Lung (tissue), 4 donors: ENCODE data around the gene UBALD1.

DNA sequence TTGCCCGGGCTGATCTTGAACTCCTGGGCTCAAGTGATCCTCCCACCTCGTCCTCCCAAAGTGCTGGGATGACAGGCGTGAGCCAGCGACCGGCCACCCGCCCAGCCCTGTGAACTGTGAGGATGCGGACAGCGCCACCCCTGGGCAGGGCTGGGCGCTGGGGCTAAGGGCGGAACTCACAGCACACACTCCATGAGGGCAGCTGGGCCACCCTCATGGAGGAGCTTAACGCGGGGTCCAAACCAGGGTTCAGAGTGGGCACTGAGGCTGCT is 14.0 kb downstream of the CORO7 start:
- PRO-cap, result no peak
- RAMPAGE, long total RNA, result no peak
- RRBS, result no CpG with 5 or more reads among the region's 12 CpGs

DNA sequence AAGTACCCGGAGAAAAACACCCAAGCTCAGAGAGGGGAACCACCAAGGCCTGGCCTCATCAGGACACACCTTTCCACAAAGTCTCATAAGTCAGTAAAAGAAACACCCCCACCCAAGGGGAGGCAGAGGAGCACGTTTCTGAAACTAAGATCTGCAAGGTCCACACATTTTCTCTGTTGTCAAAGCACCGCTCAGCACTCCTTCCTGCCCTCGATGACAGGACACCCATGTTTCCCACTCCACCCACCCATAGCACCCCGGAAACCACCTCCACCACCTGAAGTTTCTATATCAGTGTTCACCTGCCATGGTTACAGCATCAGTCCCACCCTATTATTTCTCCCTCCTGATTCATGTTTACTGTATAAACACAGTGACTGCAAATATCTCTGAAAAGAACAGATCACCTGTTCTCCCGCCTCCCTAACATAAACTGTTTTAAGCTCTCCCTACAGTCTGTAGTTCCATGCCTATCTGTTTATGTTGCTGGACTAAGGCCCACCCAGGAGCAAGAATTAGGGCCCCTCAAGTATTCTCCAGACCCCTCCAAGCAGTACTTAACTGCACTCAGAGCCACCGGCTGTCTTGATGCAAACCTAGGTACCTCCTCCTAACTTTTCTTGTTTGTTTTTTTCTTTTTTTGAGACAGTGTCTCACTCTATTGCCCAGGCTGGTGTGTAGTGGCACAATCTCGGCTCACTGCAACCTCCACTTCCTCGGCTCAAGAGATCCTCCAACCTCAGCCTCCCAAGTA is 2.0 kb downstream of the CORO7 start:
- PRO-cap, result no peak
- RAMPAGE, long total RNA, result no peak
- RRBS, result no CpG with 5 or more reads among the region's 9 CpGs

DNA sequence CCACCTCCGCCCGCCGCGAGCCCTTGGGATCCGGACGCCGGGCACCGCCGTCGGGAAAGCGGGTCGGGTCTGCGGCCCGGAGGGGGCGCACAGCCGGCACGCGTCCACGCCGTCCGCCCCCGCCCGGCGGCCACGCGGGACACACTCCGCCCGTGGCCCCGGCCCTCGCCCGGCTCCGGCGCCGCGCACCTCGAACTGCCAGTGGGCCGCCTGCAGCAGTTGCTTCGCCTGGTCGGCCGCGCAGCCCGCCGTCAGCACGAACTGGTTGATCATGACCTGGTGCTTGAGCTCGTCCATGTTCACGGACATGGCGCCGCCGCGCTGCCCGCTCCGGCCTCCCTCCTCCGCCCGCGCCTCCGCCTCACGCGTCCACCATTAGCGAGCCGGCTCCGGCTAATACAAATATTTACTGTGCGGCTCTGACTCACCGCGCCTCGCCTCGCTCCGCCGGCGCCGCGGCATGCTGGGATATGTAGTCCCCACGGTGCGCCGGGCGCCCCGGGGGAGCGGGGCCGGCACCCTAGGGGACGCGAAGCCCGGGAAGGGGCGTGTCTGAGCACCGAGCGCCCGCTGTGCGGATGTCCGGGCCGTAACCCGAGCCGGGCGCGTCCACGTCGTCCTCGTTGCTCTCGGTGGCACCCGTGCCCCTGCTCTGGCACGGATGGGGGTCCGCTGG is at the start of gene UBALD1:
Gene UBALD1, minus strand, starts transcription at position 400 of the 676 bp plus-strand sequence.
- PRO-cap, result bidirectional peak, plus-strand start at position 590 of the sequence, minus-strand start at position 343 of the sequence
- RAMPAGE, long total RNA, result no peak
- RRBS, result 1% methylated on average over 49 of the region's 99 CpGs

GRCh38 chr16:4615764-4616402 is 1.2 kb upstream of the UBALD1 start:
- PRO-cap, result bidirectional peak, plus-strand start at chr16:4616537, minus-strand start at chr16:4616181
- RAMPAGE, long total RNA, result no peak
- RRBS, result 15% methylated on average over 7 of the region's 39 CpGs

DNA sequence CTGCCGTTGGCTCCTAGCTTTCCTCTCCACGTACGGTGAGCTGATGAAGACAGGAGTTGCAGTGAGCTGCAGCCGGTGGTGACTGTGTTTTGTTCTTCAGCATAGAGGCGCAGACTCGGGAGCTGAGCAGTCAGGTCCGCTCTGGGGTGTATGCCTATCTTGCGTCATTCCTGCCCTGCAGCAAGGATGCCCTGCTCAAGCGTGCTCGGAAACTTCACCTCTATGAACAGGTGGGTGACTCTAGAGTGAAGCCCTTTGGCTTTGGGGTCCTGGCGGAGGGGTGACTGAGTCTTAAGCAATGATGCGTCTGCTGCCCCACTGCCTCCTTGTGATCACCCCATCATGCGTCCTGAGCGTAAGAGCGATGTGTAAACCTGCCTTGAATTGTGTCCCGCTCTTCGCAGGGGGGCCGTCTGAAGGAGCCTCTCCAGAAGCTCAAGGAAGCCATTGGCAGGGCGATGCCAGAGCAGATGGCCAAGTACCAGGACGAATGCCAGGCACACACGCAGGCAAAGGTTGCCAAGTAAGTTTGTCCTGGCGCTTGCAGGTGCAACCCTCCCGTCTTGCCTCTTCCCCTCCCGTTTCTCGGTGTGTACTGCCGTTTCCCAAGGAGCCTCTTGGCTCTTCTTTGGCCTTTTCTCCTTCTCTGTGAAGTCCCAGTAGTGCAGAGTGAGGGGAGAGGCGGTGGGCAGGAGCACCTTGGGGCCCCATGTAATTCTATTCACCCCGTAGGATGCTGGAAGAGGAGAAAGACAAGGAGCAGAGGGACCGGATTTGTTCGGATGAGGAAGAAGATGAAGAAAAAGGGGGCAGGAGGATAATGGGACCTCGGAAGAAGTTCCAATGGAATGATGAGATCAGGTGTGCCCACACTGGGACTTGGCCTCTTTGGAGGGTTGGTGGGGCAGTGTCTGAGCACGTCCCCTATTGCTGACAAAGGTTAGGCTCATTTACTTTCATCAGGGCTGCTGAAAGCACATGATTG is 23.1 kb downstream of the UBN1 start:
- PRO-cap, result no peak
- RAMPAGE, long total RNA, result no peak
- RRBS, result no CpG with 5 or more reads among the region's 32 CpGs

- PRO-cap, result no peak
- RAMPAGE, long total RNA, result no peak
- RRBS, result 97% methylated on average over 1 of the region's 31 CpGs
Measured at GRCh38 chr16:4884630-4885417, 37.5 kb downstream of the UBN1 start.

DNA sequence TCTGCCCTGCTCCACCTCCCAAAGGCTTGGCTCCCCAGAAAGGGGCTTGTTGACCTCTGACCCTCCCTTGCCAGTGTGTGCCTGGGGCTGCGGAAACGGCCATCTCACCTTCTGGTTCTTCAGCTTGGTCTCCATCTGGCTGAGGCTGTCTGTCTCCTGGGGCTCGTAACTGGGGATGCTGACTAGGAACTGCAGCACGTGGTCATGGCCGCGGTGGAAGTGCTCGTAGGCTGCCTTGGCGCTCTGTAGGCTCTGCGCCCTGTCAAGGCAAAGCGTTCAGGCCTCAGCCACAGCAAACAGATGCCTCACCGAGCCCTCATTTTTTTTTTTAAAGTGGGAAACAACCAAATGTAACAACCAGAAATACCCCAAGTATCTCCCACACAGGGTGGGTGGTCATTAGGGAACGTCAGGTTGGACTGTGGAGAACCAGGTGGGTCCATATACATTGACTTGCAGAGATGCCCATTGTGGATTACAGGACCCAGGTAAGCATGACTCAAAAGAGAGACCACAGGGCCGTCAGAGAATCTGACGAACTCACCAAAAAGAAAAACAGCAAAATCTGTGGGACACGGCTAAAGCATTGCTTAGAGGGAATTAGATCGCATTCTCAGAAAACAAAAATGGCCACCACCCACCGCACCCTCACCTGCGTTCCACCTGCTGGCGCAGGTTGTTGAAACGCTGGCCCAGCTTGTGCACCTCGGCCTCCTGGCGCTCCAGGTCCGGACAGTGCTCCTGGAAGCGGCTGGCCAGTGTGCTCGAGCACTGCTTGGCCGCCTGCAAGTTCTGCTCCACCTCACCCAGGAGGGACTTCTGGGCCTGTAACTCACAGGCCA is 43.0 kb downstream of the UBN1 start:
- PRO-cap, result no peak
- RAMPAGE, long total RNA, result no peak
- RRBS, result no CpG with 5 or more reads among the region's 26 CpGs

DNA sequence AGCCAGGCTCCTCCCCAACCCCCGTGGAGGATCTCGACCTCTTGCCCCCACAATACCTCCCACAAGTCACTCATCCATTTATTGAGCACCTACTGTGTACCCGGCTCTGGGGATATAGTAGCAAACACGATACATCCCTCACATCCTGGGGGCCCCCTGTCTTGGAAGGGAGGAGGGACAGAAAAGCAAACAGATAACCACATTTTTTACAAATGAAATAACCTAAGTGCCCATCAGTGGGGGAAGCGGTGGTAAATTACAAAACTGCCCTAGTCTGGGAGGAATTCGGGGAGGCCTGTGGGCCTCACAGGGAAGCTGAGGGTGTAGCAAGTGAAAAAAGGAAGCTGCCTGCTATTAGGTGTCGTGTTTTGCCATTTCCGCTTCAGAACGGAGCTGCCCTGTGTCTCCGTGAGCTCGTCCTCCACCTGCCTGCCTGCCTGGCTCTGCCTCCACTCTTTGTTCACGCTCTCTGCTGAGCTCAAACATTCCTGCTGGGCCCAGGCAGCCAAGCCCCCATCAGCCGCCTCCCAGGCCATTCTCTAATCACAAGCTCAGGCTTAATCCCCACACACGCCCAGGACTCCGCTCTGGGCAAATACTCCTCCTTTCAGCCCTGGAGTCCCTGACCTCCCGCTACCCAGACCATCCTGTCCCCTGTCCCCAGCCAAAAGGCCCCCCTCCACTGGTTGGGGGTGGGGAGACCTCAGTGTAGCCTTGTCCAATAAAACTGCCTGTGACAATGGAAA is 10.3 kb upstream of the SEC14L5 start:
- PRO-cap, result no peak
- RAMPAGE, long total RNA, result no peak
- RRBS, result 38% methylated on average over 1 of the region's 16 CpGs

DNA sequence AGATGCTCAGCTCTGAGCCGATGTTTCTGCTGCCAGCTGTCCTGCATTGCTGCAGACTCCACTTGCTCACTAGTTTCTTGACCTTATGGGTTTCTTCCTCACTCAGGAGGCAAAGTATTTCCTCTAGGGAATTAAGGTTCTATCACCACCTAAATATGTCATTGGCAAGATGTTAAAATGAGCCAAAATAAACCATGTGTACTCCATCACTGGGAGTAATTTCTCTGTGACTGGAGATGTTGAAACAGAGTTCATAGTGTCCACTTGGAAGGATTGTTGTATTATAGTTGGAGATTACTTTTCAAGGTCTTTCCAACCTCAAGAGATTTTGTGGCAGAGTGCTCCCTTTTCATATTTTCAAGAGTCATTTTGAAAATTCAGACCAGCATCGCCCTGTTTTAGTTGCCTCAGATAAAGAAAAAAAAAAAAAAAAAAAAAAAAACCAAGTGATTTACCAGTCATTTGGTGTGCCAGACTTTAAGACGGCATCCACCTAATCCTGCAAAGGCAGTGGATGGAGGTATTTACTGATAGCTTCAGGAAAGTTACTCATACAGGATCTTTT is 1255.1 kb downstream of the TMEM114 start:
- PRO-cap, result no peak
- RAMPAGE, long total RNA, result no peak
- RRBS, result no CpG with 5 or more reads among the region's 3 CpGs

GRCh38 chr16:8551314-8551889 is 38.9 kb downstream of the TMEM114 start:
- PRO-cap, result no peak
- RAMPAGE, long total RNA, result no peak
- RRBS, result no CpG with 5 or more reads among the region's 2 CpGs

DNA sequence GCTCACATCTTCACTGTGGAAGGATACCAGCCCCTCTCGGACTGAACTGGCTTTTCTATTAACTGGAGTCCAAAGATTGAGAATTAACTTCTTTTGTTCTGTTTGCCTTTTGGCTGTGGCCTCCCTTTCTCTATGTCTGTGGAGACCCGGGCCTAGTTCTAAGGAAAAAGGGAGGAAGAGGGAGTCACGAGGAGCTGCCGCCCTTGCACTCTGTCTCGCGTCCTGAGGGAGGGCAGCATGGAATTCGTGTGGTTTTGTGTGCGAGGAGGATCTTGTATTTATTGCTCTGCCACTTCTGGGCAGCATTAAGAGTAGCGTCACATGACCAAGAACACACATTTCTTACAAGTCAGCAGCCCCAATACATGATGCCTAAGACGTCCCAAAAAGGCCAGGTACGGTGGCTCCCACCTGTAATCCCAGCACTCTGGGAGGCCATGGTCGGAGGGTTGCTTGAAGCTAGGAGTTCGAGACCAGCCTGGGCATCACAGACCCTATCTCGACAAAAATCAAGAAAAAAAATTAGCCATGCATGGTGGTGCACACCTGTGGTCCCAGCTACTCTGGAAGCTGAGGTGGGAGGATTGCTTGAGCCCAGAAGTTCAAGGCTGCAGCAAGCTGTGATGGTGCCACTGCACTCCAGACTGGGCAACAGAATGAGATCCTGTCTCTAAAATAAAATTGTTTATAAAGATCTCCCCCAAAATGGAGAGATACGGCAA is 23.8 kb downstream of the METTL22 start:
- PRO-cap, result no peak
- RAMPAGE, long total RNA, result no peak
- RRBS, result no CpG with 5 or more reads among the region's 15 CpGs

DNA sequence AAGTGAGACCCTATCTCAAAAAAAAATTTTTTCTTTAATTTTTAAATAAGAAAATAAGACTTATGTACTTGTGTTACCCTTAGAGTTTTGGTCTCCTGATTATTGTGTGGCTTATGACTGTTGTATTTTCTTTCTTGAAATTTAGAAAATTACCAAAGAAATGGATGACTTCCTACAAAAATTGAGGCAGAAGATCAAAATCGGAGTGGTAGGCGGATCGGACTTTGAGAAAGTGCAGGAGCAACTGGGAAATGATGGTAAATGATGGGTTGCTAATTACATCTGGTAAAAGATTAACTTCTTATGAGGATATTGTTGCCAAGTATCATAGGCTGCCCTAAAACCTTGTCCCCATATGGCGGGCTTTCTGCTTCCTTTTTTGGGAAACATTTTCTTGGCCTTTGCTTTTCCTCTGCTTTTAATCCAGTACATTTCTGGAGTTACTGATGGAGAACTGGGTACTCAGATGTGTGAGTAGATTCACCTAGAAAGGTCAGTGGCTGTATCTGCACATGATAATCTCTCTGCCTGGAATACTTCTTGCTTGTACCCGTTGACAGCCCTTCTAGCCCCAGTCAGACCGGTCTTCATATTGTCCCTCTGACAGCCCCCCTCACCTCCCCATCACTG is 4.1 kb downstream of the PMM2 start:
- PRO-cap, result no peak
- RAMPAGE, long total RNA, result no peak
- RRBS, result no CpG with 5 or more reads among the region's 6 CpGs

- PRO-cap, result no peak
- RAMPAGE, long total RNA, result no peak
- RRBS, result no CpG with 5 or more reads among the region's 20 CpGs
Measured at GRCh38 chr16:8806116-8807252, 8.8 kb downstream of the PMM2 start.

GRCh38 chr16:8818726-8819293 is 21.2 kb downstream of the PMM2 start:
- PRO-cap, result no peak
- RAMPAGE, long total RNA, result no peak
- RRBS, result no CpG with 5 or more reads among the region's 6 CpGs

DNA sequence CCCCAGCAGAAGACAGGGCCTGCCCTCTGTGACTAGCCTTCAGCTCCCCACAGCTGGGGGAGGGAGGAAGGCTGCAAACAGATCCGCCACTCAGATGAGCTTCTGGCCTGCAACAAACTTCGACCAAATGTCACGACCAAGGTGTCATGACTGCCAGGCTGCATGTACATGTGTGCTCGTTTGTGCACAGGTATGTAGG is 5.0 kb downstream of the CARHSP1 start:
- PRO-cap, result no peak
- RAMPAGE, long total RNA, result no peak
- RRBS, result no CpG with 5 or more reads among the region's 4 CpGs

DNA sequence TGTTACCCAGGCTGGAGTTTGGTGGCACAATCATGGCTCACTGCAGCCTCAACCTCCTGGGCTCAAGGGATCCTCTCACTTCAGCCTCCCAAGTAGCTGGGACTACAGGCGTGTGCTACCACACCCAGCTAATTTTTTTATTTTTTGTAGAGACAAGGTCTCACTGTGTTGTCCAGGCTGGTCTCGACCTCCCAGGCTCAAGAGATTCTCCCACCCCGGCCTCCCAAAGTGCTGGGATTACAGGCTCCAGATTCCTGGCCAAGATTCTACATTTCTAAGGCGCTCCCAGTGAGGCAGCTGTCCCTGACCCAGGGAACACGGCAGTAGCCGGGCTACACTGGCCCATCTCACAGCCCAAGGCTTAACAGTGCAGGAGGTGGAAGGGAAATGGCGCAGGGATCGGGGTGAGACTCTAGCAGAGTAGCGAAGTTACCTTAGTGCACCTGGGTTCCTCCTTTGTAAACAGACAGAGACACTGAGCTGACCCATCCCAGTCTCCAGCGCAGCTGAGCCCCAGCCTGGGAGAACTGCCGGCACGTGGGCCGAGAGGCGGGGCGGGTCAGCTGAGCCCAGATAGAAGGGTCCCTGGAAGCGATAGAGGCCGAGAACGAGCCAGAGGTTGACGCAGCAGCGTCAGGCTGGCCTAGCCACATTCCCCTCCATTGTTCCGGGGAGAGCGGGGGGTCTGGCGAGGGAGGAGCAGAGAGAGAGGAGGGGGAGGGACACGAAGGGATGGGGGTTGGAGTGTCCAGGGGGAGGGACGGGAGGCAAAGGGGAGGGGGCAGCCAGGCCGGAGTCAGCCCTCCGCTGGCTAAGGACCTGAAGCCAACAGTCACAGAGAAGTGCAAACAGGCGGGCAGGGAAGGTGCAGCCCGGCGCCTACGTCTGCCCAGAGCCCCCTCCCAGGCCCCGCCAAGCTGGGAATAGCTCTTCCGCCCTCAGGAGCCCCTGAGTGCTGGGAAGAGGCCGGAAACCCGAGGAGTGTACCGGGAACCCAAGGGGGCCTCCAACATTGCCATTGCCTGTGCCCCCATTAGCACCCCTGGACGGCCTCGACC is 2.5 kb downstream of the CARHSP1 start:
- PRO-cap, result unidirectional peak, plus-strand start at position 604 of the sequence
- RAMPAGE, long total RNA, result no peak
- RRBS, result 17% methylated on average over 14 of the region's 38 CpGs

DNA sequence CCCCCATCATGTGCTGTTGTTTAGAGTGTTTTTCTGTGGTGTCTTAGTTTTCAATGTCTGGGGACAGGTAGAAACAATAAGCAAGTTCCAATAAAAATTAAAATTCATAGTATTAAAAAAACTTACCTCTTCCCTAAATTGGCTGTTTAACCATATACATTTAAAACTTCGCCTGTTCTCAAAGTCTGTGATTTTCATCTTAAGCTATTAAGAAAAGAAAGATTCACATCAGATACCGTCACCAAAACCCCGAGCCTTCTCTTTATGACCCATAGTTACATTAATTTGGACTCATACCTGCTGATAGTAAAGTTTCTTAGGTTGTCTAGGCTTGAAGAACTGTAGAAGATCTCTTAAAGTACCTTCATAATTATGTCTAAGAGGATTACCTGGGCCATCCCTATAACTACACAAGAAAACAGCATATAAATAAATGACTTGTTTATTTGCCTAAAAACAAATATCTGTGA is 16.1 kb downstream of the LITAFD start:
- PRO-cap, result no peak
- RAMPAGE, long total RNA, result no peak
- RRBS, result no CpG with 5 or more reads among the region's 3 CpGs

DNA sequence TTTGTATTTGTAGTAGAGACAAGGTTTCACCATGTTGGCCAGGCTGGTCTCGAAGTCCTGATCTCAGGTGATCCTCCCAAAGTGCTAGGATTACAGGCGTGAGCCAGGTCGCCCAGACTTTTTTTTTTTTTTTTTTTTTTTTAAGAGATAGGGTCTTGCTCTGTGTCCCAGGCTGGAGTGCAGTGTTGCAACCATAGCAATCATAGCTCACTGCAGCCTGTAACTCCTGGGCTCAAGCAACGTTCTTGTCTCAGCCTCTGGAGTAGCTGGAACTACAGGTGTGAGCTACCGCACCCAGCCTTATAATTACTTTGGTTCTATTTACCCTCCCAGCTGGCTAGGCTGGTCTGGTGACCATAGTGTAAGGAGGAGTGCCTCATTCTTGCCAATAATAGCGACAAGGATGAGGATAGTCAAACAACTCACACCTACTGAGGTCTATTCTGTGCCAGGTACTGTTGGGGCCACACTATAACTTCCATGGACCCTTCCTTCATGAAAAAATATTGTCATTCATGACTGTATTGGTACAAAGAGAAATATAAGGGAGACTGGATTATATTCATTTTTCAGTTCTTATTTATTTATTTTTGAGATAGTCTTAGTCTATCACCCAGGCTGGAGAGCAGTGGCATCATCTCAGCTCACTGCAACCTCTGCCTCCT is 39.7 kb upstream of the USP7 start:
- PRO-cap, result no peak
- RAMPAGE, long total RNA, result no peak
- RRBS, result no CpG with 5 or more reads among the region's 6 CpGs

DNA sequence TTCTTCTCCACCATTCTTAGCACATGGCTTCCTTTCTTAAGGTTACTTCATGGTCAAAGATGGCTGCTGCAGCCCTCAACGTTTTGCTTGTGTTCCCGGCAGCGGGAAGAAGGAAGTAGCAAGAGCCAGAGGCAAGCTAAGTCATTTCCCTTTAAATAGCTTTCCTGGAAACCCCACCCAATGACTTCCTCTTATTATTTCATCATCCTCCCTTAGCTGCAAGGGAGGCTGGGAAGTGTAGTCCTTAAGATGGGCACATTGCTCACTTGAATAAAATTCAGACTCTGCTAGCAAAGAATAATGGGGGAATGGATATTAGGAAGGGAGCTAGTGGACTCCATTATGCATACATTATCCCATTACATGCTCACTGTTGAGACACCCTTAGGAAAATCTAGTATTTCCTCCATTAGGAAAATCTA is 12.4 kb upstream of the HAPSTR1 start:
- PRO-cap, result no peak
- RAMPAGE, long total RNA, result no peak
- RRBS, result no CpG with 5 or more reads among the region's 3 CpGs

DNA sequence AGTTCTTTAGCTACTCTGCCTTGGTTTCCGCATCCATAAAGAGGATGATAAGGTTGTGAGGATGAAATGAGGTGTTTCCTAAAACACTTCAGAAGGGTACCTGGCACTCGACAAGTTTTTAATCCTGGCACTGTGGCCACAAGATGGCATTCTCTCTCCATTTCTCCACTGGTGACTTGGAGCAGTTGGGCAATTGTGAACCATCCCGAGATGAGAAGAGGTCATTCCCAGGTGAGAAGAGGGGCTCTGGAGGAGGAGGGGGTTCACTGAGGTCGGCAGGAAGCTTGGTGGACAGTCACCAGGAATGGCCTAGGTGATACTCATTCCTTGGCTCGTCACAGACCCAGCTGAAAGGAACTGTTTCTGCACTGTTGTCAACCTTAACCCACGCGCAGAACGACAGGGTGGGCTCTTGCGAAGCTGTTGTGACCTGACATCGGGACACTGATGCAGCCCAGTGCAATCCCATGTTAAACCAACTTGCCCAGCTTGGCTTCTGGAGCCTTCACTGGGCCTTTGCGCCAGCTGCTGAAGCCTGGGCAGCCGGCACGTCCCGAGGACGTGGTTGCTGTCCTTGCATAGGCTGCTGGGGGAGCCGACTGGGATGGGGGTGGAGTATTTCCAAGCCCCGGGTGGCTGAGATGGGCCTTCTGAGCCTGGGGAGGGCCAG is 34.0 kb downstream of the HAPSTR1 start:
- PRO-cap, result no peak
- RAMPAGE, long total RNA, result no peak
- RRBS, result 88% methylated on average over 6 of the region's 17 CpGs